RPMI7951 (cell line): ENCODE data around the gene PPFIA4.

- RAMPAGE, long total RNA: no peak
Observed at GRCh38 chr1:201889356-201889837, 699 bp downstream of the SHISA4 start.

GRCh38 chr1:201890226-201891137 is 1.8 kb downstream of the SHISA4 start:
- RAMPAGE, long total RNA: no peak

DNA sequence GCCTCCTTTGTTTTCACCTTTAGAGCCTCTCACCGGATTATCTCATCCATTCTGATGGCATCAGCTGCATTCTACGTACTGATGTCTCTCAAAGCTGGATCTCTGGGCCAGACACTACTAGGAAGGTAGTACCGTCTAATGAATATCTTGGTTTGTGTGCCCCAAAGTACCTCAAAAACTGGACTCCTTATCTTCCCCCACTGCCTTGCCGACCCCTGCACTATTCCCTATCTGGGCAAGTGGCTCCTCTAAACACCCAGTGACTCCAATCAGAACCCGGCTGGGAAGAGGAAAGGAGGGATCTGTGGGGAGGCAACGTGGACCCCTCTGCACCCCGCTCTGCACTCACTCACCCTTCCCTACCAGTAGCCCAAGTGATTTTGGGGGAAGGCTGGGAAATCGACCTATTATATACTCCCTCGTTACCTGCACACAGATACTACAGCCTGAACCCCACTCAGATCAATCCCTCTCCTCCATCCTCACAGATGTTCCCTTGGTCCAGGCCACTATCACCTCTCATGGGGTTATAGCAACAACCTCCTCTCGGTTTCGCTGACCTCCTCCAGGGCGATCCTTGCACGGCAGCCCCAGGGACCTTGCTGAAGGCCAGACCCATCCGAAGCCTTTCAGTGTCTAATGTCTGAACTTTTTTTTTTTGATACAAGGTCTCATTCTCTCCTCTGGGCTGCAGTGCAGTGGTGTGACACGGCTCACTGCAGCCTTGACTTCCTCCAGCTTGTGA is 26.8 kb downstream of the SHISA4 start:
- RAMPAGE, long total RNA: no peak

- RAMPAGE, long total RNA: no peak
Observed at GRCh38 chr1:201944503-201945043, 1.8 kb downstream of the LMOD1 start.

GRCh38 chr1:202056832-202057287 is 46.5 kb downstream of the ELF3 start:
- RAMPAGE, long total RNA: no peak

GRCh38 chr1:202076066-202076540 is 46.6 kb upstream of the GPR37L1 start:
- RAMPAGE, long total RNA: no peak

DNA sequence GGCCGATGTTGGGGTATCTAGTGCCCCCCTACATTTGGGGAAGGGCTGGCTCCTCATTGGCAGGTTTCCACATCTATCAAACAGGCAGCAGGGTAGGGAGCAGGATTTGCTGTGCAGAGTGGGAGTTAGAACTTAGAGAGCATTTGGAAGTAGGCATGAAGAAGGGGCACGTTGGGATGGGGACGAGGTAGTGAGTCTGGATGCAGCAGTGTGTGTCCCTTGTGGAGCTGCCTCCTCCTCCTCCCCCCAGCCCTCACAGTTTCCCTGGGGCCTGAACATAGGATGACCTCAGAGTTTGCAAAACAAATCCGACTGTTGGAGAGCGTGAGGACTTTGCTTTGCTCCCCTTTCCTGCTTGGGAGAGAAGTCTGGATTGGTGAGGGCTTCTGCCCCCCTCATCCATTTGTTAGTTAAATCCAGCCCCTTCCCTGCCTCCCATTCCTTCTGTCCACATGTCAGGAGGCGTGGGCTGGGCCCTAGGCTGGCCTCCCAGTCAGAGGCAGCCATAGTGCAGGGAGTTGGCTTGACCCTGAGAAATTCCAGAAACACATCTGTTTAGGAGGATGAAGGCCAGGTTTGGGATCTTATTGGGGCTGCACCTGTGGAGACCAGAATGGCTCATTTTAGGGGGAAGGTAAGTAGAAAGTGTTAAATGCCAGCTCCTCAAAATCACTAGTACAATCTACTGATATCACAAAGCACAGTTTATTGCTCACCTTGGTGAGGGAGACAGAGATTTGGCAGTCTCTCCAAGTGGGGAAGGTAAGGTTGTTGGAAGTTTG is 36.8 kb upstream of the GPR37L1 start:
- RAMPAGE, long total RNA: no peak

DNA sequence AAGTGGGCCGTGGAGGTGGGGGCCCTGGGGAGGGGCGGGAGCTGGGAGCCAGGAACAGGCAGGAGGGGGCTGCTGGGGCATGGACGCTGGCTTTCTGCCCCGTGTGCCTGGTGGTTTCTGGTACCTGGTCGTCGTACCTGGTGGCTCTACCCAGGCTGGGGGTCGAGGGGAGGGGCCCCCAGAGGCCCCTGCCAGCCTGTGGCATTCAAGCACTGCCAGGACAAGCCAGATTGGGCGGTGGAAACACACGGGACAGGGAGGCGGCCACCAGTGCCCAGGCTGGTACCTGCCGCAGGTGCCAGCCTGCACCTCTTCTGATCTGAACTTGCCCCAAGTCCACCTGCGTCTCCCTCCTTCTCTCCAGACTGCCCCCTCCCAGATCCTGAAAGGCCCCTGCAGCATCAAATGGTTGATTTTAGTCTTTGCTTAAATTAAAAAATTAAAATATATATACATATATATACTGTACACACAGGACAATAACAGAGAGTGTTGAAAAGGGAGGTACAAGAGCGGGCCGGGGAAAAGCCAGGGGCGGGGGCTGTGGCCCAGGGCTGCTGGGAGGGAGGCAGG is 10.8 kb downstream of the ARL8A start:
- RAMPAGE, long total RNA: no peak

DNA sequence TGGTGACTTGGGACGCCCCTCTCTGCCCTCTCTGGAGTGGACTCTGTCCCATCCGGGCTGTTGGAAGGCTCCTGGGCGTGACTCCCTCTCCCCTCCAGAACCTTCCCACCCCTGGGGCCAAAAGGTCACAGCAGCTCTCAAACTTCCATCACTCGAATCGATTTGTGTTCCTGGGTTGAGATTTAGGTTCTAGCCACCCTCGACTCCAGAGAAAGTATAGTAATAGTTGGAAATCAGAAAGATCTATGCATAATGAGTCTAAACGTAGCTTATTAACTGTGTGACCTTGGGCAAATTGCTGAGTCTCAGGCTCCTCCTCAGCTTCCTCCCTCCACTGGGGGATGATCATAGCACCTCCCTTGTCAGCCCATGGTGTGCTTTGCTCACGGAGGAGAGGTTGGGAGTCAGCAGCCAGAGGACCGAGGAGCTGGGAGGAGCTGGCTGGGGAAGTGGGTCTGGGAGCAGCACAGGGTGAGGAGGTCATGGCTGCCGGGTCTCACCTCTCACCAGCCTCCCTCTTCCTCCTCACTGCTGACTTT is 2.3 kb upstream of the PTPN7 start:
- RAMPAGE, long total RNA: no peak

DNA sequence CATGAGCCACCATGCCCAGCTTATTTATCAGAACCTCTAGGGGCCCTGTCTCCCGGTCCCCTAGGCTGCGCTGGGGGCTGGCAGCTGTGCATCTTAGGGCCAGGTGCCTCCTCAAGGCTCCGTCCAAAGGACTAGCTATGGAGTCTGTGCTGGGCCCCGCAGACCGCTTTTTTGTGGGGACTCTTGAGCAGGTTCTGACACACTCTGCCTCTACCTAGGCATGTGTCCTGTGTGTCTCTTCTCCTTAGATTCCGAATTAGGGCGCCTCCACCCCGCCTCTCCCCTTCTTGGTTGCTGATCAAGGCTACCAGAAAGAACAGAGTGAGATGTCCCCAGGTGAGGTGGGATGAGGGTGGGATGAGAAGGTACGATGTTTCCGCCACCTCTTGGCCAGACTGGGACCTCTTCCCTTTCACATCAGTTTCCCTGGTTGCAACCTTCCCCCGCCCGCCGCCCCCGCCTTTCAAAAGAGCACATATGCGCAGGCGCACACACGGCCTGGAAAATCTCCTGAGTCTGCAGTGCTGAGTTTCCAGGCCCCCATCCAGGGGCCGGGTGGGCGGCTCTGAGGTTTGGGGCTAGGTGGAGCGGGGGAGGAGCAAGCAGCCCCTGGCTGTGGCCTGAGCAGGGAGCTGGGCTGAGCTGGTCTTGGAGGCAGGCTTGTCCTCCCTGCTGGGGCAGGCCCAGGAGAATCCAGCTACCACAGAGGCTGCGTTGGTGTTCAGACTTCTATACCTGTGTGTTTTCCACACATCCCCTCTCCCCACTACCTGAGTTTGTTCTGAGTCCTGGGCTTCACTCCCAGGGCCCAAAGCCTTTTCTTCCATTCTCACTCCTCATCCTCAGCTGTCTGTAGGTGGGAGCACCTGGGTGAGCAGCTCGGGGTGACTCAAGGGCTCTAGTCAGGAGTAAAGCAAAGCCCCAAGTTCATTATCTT is 5.2 kb upstream of the PTPN7 start:
- RAMPAGE, long total RNA: no peak

DNA sequence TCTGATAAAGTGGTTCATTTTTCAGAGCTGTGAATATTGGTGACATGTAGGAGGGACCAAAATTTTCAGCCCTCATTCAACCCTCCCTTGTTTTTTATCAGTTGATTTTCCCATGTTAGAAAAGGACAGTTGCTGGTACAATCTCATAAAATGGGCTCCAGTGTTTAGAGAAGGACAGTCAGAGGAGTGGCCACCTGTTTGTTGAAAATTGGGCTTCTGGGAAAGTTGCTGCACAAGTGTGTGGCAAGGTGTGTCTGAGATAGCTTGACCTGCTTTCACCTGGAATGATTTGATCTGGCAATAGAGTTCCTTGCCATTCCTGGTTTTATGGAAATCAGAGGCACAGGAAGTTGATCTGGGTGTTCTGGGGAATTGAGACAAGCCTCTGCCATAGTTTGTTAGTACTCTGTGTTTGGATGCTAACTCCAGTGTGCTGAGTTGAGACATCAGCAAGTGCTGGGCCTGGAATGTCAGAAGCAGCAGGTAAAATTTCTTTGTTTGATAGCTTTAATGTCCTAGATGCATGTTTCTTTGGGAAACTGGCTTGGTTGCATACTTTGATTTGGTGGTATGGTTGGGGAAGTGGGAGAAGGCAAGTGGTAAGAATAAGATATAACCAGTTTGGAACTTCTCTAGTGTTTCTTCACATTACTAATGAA is 114.2 kb downstream of the PPP1R12B start:
- RAMPAGE, long total RNA: no peak

GRCh38 chr1:202578125-202578826 is 132.0 kb downstream of the SYT2 start:
- RAMPAGE, long total RNA: no peak

DNA sequence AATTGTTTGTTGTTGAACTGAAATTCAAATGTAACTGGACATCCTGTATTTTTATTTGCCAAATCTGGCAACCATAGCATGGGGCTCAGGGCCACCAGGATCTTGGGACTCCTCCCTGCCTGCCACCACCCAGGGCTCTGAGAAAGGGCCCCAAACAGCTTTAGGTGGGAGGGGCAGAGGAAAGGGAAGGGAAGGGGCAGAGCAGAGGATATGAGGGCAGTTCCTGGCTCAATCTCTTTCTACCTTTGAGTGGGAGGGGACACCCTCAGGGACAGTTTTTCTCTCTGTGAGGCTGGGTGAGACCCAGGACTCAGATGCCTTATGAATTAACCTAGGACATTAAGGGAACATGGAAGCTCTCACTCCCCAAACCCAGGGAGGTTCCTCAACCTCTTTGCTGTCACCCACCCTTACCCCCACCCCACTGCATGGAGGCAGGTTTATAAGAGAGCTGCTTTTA is 117.3 kb downstream of the SYT2 start:
- RAMPAGE, long total RNA: no peak

DNA sequence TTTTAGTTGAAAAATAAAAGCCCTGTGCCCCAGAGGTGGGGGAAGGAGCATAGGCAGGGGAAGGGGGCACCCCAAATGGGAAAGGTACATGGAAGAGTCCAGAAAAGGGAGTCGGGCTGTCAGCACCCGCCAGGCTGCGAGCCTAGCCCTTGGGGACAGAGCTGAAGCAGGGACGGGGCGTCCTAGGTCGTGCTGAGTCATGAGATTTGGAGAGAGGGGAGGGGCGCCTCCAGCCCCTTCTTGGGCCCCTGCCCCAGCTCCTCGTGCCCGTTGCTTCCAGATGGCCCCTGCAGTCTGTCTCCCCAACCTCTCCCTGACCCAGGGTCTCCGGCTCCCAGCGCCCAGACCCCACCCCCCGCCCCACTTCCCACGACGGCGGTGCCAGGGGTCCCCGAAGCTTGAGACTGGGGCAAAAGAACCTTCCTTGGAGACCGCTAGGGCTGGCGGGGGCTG is 802 bp downstream of the SYT2 start:
- RAMPAGE, long total RNA: no peak

- RAMPAGE, long total RNA: no peak
Observed at GRCh38 chr1:202888267-202888966, 532 bp downstream of the RABIF start.

DNA sequence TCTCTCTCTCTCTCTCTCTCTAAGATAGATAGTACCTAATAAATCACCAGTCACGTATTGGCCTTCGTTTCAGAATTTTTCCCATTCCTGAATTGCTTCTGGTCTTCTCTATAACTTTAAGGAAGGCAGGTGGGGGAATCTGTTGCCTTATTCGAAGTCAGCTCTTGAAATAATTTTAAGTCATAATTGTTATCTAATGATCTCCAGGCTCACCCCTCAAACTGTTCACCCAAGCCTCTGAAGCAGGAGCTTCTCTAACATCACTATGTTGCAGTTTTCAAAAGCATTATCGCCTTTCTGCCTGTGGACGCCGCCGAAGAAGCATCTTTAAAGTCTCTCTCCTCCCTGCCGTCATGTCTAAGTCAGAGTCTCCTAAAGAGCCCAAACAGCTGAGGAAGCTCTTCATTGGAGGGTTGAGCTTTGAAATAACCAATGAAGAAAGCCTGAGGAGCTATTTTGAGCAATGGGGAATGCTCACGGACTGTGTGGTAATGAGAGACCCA is 15.5 kb downstream of the KLHL12 start:
- RAMPAGE, long total RNA: no peak

DNA sequence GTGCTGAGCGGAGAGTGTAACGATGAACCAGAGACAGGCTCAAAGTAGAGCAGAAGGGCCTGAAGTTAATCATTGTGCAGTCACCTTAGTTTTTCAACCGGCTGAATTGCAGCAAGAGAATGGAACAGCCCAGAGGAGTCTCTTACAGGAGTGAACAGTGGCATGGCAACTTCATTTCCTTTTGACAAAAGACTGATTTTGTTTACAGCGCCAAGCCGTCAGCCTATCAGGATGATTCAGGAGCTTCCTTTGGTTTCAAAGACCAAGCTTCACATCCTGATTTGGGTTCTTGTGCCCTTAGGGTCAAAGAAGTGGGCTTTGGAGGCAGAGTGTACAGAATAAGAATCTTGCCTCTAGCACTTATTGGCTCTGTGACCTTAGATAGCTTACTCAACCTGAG is 909 bp upstream of the CYB5R1 start:
- RAMPAGE, long total RNA: no peak

DNA sequence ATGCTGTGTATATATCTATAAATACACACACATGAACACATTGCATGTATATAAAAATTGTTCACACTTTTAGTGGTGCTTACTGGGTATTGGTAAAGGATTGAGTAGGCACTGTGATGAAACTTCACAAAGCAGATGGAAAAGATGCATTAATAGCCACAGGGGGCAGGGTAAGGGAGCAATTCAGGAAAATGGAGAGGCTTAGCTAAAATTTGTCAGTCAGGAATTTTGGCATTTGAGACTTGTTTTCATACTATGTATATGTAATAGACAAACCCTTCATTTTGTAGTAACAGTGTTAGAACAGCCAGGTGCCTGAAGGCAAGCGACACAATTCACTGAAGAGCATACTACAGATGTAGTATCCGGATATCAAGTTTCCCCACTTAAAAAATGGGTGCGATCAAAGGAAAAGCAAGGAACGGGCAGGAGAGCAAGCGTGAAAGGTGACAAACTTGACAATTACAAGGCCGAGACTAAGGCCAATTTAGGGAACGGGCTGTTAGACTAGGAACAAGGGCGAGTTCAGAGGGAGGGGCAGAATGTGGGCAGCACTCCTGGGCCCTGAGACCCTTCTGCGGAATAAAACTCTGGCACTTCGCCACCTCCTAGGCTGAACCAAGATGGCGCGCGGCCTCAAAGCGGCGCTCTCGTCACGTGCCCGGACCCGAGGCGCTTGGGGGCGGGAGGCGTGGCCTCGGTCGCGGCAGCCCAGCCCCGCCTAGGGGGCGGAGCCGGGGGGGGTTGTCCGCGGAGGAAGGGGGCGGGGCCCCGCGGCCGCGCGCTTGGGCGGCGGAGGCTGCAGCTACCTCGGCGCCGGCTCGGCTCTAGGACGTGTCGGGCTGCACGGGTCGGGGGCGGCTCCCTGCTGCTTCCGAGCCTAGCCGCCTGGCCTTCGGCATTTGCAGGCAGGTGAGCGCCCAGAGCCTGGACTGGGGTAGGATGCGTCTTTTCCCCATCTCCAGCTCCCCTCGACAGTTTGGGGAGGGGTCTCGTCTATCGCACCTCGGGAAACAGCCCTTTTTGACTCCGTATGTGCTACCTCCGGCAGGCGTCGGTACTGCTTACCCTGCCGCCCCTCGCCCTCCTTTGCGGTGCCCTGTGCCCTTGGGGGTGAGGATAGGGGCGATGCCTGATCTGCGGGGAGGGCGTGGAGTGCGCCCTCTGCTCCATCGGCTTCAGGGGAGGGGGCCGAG is at the start of gene PPFIA4:
Gene PPFIA4 (plus strand): TSS at position 774 of the 1,196 bp plus-strand sequence.
- RAMPAGE, long total RNA: no peak

- RAMPAGE, long total RNA: no peak
Observed at GRCh38 chr1:203306028-203306970, 980 bp downstream of the BTG2 start.

- RAMPAGE, long total RNA: no peak
Observed at GRCh38 chr1:203326928-203327258, 21.6 kb downstream of the BTG2 start.